Kidney epithelial cell (primary cell): ENCODE measurements around the genes LALBA and SPATS2.

GRCh38 chr12:48023253-48023944 lies 19.1 kb upstream of the COL2A1 start:
- RAMPAGE, long total RNA: no peak
- RRBS: no CpG with 5 or more reads among the region's 7 CpGs

DNA sequence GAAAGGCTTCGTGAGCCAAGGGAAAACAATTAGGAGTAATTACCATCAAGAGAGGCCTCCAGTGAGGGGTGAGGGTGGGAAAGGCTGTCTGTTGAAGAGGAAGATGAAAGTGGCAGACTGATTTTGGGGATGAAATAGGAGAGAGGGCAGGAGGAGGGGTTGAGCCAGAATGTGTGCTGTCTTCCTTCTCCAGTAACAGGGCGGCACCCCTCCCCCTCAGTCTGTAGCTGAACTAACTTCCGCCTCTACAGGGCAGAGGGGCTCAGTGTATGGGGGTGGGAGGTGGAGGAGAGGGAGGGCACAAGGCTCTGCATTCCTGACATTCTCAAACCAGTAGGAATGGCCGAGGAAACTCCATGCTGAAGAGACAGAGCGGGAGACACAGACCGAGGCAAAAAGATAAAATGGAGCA lies 33.1 kb upstream of the COL2A1 start:
- RAMPAGE, long total RNA: no peak
- RRBS: no CpG with 5 or more reads among the region's 6 CpGs

DNA sequence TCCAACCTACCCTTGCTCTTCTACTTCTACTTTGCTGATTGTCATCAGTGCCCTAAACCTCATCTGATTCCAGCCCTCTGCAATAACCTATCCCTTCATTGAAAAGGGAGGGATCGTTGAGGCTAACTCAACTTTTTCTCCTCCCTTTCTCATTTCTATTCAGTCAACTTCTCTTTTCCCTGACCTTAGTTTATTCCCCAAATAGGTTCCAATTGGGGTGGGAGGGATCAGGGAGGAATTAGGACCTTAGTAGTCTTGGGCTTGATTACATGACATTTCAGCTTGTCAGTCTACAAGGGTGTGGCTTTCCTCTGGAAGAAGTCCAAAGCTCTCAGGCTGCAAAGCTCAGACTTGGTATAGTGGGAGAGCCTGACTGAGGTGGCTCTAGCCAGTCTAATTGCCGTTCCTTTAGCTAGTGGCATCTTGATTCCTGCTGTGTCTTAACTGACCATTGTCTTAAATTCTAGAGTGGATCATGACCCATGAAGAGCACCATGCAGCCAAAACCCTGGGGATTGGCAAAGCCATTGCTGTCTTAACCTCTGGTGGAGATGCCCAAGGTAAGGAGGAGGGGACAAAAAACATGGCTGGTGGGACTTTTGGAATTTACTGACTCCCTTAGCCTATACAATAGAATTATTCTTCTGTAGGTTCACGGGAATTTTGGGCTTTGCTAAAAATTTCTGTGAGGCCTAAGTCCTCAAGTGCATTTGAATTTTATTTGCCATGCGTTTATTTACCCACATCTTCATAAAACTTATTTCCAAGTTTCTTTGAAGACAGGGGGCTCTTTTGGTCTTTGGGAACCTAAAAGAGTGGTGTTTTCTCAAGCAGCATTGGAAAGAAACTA lies 3.4 kb downstream of the PFKM start:
- RAMPAGE, long total RNA: no peak
- RRBS: no CpG with 5 or more reads among the region's 4 CpGs

DNA sequence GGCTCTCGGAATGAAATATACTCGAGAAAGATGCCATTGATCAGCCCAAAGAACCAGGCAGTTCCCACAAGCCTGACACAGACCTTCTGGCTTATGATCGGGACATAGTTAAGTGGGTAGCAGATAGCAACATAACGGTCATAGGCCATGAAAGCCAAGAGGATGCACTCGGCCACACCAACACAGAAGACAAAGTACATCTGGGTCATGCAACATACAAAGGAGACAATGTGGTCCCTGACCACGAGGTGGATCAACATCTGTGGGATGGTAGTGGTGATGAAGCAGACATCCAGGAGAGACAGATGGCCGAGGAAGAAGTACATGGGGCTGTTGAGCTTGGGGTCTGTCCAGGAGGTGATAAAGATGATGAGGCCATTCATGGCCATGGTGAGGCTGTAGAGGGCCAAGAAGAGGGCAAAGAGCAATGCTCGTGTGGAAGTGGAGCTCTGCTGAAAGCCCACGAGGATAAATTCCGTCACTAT lies 260 bp downstream of the OR10AD1 start:
- RAMPAGE, long total RNA: no peak
- RRBS: no CpG with 5 or more reads among the region's 10 CpGs

GRCh38 chr12:48489434-48489972 lies 7.2 kb downstream of the C12orf54 start:
- RAMPAGE, long total RNA: no peak
- RRBS: no CpG with 5 or more reads among the region's 9 CpGs

GRCh38 chr12:48569901-48570345 lies at the start of gene LALBA:
LALBA (minus strand) TSS chr12:48570046.
- RAMPAGE, long total RNA: no peak
- RRBS: no CpG with 5 or more reads among the region's 1 CpG

DNA sequence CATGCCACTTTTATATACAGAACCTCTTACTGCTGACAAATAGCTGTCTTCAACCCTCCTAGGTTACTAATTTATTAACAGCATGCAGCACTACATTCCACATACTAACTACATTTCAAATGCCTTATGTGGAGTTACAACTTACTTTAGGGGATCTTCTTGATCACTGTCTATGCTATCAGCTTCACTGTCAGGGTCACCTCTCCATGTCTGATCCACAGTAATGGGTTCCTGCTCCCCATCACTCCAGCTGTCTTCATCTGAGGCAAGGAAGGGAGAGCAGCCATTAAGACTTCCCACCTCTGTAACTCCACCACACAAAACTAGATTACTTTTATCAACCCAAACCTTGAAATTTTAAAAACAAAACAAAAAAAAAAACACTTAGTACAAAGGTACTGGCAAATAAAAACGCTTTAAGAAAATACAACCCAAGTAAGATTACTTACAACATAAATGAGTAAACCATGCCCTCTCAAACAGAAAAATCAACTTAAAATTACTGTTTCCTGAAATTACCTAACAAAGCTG lies 3.1 kb downstream of the KANSL2 start:
- RAMPAGE, long total RNA: no peak
- RRBS: no CpG with 5 or more reads among the region's 1 CpG

DNA sequence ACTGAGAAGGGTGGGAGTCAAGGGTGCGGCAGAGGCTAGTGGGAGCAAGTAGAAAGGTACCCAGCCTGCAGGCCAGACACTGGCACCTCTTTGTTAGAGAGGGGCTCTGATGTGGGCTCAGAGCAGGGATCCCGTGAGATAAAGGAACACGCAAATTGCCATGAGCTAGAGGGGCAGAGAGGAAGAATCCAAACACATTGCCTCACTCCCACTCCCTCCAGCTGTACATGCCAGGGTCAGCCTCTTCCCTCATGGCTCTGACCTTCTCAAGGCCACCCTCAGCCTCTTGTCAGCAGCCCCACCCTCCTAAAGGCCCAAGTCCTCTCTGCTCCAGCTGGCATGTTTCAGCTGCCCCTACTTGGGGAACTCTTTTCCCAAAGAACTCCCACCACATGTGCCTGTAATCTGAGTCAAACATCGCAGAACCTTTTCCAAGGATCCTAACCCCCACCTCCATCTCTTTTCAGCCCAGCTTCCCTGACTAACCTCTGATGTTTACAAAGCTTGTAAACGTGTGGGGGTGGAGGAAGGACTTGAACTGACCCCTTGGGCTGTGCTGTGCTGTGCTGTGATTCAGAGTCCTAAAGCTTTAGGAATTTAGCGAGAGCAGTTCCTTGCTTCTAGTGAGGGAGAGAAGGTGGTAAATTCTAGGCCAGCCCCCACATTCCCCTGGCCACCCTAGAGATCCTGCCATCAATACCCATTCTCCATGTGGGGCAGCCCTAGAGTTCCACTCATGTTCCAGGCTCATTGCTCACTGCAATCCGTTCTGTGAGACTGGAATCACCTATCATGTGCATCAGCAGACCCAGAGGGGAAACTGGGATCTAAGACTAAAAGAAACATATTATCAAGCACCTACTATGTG lies 7.3 kb upstream of the CACNB3 start:
- RAMPAGE, long total RNA: no peak
- RRBS: no CpG with 5 or more reads among the region's 7 CpGs

DNA sequence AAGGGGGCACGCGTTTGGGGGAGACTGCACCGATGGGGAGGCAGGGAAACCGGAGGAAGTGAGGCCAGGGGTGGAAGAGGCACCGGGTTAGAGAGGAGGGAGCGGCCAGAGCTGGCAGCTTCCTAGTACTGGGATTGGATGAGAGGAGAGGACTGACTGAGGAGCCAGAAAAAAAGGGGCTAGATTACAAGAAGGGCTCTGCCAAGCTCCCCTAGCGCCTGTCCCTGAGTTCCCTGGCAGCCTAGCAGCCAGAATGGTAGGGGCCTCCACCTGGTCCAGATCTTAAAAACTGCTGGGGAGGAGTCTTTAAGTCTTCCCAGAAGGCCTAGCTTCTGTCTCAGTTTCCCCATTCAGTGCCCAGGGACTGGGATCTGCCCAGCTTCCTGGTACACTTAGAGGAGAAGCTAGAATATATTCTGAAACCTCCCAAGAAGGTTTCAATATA lies 2.5 kb upstream of the CACNB3 start:
- RAMPAGE, long total RNA: no peak
- RRBS: no CpG with 5 or more reads among the region's 7 CpGs

DNA sequence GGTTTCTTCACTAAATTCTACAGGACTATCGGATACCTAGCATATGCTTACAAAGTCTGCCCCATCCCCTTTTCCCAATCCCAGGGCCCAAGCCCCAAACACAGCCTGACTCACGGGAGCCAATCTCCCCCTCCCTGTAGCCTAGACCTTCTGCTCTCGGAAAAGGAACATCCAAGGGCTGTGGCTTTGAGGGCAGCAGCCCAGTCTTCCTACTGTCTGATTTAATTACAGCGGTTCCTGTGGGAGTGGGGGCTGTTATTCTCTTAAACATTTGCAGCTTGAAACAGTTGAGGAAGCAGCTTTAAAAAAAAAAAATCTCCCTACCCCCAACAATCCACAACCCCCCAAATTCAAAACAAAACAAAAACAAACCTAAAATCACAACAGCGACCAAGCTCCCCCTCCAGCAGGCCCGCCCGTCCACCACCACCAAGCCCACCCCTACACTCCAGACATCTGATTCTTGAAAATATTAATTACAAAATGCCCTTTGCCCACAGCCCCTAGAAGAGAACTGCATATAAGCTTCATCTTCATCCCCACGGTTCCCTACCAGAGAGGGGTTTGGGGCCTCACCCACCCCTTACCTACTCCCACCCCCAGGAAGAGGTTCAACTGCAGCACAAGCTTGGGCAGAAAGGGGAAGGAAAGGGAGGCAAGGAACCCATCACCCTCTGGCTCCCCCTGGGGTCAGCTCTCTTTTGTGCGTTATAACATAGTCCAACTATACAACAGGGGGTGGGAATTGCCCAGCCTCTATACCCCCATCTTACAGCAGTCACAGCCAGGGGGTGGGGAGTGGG lies 1.1 kb upstream of the PRKAG1 start:
- RAMPAGE, long total RNA: no peak
- RRBS: no CpG with 5 or more reads among the region's 9 CpGs

GRCh38 chr12:49022017-49022827 lies 3.6 kb upstream of the PRKAG1 start:
- RAMPAGE, long total RNA: no peak
- RRBS: no CpG with 5 or more reads among the region's 25 CpGs

GRCh38 chr12:49058889-49059274 lies 1.7 kb downstream of the KMT2D start:
- RAMPAGE, long total RNA: no peak
- RRBS: no CpG with 5 or more reads among the region's 3 CpGs

DNA sequence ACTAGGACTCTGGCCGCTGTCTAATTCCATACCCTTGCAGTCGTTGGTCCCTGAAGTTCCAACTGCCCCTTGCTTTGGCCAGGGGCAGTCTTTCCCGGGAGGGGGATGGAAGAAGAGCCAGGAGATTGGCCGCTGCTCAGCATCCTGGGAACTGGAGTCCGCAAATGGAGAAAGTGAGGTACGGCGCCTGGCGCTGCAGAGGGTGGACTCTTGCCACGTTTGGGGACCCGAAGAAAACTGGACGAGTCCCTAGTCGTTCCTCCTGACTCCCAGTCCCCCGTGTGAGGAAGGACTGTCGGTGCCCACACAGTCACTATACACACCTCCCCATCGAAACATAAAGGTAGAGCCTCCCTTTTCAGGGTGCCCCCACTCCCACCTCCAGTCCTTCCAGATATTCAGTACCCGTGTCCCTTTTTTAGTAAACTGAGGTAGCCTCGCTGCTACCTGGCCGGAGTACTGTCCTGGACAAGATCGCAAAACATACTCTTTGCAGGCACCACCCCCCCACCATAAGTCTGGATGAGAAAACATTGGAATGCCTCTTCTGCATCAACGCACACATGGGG lies 472 bp upstream of the KMT2D start:
- RAMPAGE, long total RNA: no peak
- RRBS: no CpG with 5 or more reads among the region's 20 CpGs

GRCh38 chr12:49279622-49280387 lies 14.9 kb downstream of the TUBA1C start:
- RAMPAGE, long total RNA: no peak
- RRBS: no CpG with 5 or more reads among the region's 11 CpGs

GRCh38 chr12:49367071-49367937 lies at the start of gene SPATS2:
SPATS2 (plus strand) TSS chr12:49367462.
- RAMPAGE, long total RNA: start-site peak on the plus strand at chr12:49367437-49367534, 207 and 127 reads in 2 replicates
- RRBS: under 1% methylated on average over 54 of the region's 92 CpGs

DNA sequence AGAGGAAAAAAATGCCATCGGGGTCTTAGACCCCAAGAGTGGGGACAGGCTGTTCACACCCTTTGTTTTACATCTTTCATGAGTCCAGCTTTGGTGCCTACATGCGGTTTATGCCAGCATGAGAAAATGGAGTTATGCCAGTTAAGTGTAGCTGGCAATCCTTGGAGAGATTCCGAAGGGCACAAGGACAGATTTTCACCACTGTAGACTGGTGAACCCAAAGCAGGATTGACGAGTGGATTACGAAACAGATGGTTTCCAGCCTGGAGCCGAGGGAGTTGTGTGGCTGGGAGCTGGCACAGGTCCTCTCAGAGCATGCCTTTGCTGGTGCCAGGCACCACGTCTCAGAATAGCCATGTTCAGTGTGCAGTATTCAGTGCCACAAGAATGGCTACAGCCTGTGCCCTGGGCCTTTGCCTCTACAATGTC lies 13.1 kb downstream of the KCNH3 start:
- RAMPAGE, long total RNA: no peak
- RRBS: no CpG with 5 or more reads among the region's 7 CpGs

DNA sequence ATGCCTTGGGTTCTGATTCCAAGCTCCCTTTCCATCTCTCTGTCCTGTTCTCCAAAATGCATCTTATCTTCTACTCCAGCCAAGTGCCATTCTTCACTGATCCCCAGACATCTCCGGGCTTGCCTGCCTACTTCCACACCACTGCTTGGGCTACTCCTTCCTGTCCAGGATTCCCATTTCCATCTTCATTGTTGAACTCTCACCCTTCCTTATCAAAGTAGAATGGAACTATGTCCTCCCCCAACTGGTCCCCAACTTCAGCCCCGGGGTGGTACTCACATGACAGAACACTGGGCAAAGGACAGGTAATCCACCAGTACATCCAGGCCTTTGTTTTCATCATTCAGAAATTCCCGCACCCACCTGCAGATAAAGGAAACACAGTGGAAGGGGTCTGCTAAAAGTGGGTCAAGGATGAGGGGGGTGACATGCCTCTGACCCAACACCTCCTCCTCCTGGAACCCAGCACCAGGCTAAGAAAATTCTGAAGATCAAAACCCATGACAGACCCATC lies 38.4 kb downstream of the PRPF40B start:
- RAMPAGE, long total RNA: no peak
- RRBS: no CpG with 5 or more reads among the region's 3 CpGs

GRCh38 chr12:49662894-49663721 lies 39.7 kb downstream of the PRPF40B start:
- RAMPAGE, long total RNA: no peak
- RRBS: no CpG with 5 or more reads among the region's 6 CpGs

GRCh38 chr12:49672298-49673177 lies 34.7 kb downstream of the FMNL3 start:
- RAMPAGE, long total RNA: no peak
- RRBS: no CpG with 5 or more reads among the region's 5 CpGs

- RAMPAGE, long total RNA: no peak
- RRBS: no CpG with 5 or more reads among the region's 1 CpG
Measured at GRCh38 chr12:49706236-49706334, 1.1 kb downstream of the FMNL3 start.